Omental fat pad (tissue), 4 donors: ENCODE measurements around a stretch of chr7.

- PRO-cap: no peak
- RAMPAGE, long total RNA, 4 experiments: no peak in any of the 4 experiments
These were observed 51.8 kb downstream of the SMKR1 start for GRCh38 chr7:129554068-129554547.

- PRO-cap: no peak
- RAMPAGE, long total RNA, 4 experiments: no peak in any of the 4 experiments
These were observed 6.8 kb upstream of the NRF1 start for GRCh38 chr7:129604497-129605336.

DNA sequence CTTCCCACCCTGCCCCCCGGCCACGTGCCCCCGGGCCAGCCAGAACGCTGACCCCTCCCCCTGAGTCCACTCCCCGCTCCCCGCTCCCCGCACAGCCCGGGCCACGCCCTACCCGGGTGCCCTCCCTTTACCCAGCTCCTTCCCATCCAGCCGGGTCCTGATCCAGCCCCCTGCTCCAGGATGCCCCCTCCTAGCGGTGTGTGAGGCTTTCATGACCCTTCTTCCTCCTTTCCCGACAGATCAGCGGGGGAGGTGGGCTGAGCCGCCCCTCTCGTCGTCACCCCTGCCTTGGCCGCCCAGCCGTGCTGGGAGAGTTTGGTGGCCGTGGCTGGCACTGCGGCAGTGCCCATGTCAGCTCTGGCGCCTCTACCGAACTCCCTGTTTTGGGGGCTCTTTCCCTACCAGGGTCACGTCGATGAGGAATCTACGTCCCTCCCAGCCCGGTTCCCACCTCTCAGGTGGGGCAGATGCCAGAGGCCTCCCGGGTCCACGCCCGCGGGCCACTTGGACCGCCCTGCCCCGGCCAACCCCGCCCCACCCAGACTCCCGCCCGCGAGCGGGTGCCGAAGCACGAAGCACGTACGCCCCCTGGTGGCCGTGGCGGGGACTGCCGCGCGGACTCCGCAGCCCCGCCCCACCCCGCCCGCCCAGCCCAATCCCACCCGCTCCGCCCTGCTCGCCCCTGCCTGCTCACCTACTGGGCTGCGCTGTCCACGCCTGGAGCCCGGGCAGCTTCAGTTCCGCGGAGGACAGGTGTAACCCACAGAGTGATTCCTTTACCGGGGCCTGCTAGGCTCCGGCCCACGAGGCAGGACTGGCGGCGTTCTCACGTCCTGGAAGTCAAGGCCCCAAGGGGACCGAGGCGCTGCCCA, 127.2 kb downstream of the UBE2H start:
- PRO-cap: no peak
- RAMPAGE, long total RNA, 4 experiments: no peak in any of the 4 experiments

- PRO-cap: no peak
- RAMPAGE, long total RNA, 4 experiments: no peak in any of the 4 experiments
These were observed 29.3 kb upstream of the UBE2H start for GRCh38 chr7:129982024-129982427.

DNA sequence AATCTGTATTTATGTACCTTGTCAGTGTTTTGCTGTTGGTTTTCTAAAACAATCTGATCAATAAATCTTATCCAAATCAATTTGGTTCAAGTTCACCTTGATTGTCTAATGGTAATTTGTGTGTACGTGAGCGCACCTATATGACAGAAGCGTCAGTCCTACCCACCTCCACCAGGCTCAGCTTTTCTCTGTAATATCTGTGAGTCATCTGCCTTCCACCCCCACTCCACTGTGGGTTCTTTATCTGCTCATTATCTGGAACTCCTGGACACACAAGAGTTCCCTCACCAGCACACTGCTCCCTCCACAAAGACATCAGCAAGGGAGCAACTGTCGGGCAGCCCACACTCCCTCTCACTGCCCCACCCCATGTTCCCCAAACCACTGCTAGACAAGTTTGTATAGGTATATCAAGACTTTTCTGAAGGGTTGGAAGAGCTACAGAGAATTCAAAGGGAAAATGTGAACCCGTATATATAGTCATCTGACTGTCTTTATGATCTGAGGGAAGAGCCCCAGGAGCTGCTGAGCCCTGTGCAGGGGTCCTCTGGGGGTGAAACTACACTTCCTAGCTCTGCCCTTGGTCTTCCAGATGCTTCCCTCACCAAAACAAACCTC, 65.4 kb downstream of the KLHDC10 start:
- PRO-cap: no peak
- RAMPAGE, long total RNA, 4 experiments: no peak in any of the 4 experiments

GRCh38 chr7:130141435-130142197, 63.6 kb downstream of the TMEM209 start:
- PRO-cap: no peak
- RAMPAGE, long total RNA, 4 experiments: no peak in any of the 4 experiments

GRCh38 chr7:130385335-130386117, 5.2 kb downstream of the CPA1 start:
- PRO-cap: no peak
- RAMPAGE, long total RNA, 4 experiments: start-site peak on the plus strand in 1 of 4 experiments, at chr7:130385147-130385913 at its widest, 46 reads per replicate

- PRO-cap: no peak
- RAMPAGE, long total RNA, 4 experiments: no peak in any of the 4 experiments
These were observed 785 bp upstream of the CEP41 start for GRCh38 chr7:130441535-130442066.

- PRO-cap: no peak
- RAMPAGE, long total RNA, 4 experiments: start-site peak on the minus strand in 1 of 4 experiments, at chr7:130487166-130487174 at its widest, 14 reads per replicate
These were observed 5.1 kb upstream of the MEST start for GRCh38 chr7:130486552-130487452.

DNA sequence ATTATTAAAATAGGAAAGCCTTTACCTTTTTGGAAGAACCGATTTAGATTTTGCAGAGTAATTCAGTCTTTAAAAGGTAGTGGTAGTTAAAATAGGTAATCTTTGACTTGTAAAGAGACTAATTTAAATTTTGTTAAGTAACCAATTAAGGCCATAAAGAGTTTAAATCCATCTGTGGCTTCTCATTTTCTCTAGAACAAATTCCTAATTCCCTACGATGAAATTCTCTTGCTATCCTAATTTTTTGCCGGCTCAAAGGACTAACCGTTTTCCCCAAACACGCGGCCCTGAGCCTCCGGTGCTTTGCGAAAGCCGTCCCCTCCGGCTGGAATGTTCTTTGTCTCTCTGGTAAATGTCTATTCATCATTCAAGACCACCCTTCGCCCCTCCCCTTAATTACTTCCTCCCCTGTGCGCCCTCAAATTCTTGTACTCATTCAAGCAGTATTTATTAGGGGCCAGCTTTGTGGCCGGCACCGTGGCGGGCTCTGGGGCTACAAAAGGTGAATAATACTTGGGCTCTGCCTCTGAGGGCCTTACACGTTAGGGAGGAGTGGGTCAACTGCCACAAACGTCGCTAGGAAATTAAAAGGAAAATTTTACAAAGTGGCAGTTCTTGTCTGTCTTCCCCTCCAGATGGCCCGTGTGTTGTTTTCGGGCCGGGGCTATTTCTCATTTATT, 1.7 kb upstream of the MEST start:
- PRO-cap: no peak
- RAMPAGE, long total RNA, 4 experiments: no peak in any of the 4 experiments

GRCh38 chr7:130507201-130507972, 15.5 kb downstream of the MEST start:
- PRO-cap: no peak
- RAMPAGE, long total RNA, 4 experiments: no peak in any of the 4 experiments

GRCh38 chr7:130517541-130518346, 25.9 kb downstream of the MEST start:
- PRO-cap: no peak
- RAMPAGE, long total RNA, 4 experiments: no peak in any of the 4 experiments

GRCh38 chr7:130922423-130922680, 188.3 kb upstream of the KLF14 start:
- PRO-cap: no peak
- RAMPAGE, long total RNA, 4 experiments: no peak in any of the 4 experiments

DNA sequence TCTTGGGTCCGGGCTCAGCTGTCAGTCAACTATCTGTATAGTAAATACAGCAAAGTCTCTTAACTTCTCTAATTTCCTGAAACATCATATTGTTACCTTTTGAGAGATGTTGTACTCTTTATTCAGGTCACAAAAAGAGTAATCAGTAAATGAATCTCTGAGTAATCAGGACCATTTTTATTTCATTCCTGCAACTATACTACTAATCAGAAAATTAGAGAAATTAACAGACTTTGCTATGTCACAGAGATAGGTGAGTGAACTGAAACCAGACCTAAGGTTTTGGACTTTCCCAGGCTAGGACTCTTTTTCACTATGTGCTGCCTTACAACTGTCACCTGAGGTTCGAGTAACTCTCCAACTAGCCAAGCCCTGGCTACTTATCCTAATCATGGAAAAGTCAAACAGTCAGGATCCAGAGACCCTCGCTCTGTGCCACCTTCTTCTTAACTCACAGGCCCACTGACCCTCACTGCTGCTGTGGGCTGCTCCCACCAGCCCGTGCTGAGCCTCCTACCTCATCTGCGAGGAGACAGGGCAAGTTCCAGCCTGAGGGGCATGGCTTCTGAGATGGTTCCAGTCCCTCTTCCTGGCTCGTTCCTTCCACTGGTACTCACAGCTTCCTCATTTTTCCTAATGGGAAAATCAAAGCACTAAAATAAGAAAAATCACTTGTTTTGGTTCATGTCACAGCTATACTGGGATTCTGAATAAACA, 211.4 kb upstream of the KLF14 start:
- PRO-cap: no peak
- RAMPAGE, long total RNA, 4 experiments: no peak in any of the 4 experiments

DNA sequence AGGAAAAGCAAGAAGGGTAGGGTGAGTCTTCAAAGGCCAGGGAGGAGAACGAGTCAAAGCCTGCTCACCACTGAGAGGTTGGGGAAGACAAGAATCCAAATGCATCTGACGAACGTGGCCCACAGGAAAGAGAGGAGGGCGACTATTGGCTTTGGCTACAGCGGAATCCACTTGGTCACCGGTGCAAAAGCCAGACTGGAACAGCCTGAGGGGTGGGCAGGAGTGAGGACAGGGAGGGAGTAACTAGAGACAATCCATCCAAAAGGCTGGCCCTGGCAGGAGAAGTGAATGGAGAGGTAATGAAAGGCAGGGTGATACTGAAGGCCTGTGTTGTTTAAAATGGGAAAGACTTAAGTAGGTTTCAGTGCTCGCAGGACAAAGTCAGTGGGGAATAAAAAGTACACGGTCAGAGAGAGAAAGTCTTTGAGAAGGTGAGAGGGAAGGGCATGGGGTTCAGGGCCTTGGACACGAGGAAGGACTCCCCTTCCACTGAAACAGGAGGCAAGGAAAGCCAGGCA, 216.9 kb upstream of the KLF14 start:
- PRO-cap: no peak
- RAMPAGE, long total RNA, 4 experiments: no peak in any of the 4 experiments

DNA sequence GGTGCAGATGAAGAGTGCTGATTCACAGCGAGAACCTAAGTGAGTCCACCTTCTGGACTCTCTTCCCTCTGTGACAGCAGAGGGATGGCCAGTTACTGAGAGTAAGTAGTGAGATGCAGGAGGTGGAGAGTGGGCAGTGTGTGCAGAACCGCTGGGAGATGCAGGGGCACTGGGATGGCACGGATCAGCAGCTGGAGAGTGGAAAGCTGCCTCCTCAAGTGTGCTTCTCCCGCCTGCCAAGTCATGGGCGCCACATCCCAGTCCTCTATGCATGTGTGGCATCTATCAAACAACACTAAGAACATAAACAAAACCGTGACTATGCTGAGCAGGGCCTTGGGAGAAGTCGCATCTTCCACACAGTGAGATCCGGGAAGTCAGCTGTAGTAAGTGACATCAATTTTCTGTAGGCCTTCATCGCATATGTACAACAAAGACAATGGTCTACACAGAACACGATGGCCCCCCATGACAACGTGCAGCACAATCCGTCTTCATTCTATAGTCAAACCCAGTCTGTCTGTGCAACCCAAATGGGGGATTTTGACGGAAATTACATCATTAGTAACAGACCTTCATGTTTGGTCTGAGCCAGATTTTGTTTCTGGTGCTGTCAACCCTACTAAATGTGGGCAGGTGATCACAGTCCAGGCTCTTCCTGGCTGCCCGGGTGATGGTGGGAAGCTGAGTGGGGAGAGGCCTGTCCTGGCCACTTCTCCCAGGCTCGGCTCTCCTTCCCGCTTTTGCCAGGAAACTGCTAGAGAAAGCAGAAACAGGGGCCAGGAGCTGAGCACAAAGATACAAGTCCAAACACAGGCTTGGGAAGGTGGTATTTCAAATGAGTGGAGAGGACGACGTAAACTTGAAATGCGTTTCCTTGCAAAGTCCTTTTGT, 217.6 kb upstream of the KLF14 start:
- PRO-cap: no peak
- RAMPAGE, long total RNA, 4 experiments: no peak in any of the 4 experiments

DNA sequence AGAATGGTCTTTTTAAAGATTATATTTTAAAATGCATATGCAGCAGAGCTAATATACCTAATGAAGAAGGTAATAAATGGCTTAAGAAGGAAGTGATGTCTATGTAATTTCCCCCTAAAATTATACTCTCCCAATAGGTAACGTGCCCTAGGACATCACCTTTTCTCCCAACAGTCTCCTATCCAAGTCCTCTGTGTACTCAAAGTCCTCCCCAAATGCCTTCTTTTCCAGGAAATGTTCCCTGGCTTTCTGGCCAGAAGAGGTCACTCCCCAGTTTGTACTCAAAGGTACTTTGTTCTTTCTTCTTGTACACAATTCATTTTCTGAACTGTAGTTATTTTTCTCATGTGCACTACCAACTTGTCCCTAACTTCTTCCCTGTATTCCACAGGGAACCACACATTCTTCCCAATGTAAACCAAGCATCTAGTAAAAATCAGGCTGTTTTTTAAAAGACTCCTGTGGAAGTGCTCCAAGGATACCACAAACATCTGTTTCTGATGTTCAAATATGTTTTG, 262.2 kb upstream of the KLF14 start:
- PRO-cap: no peak
- RAMPAGE, long total RNA, 4 experiments: no peak in any of the 4 experiments

DNA sequence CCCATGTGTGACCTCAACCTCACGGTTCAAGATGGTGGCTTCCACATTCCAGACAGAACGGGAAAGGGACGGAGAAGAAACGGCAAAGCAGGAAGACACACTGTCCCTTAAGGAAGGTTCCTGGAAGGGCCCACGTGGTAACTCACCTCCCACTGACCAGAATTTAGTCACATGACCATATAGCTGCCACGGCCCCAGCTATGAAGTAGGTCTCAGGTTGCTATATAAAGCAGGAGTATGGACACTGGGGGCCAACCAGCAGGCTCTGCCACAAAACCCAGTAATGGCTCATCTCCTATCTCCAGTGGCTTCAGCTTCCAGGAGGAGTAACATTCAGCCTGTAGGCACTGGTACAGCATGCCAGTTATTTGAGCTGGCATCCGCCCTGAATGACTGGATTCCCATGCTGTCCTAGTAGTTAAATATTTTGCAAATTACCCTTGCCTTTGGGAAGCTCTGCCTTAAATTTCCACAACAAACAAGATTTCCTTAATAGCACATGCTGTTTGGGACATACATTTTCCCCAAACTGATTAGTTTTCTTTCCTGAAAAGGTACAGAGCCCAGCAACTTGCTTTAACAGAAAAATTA, 278.6 kb upstream of the KLF14 start:
- PRO-cap: no peak
- RAMPAGE, long total RNA, 4 experiments: no peak in any of the 4 experiments

GRCh38 chr7:131016284-131016988, 282.4 kb upstream of the KLF14 start:
- PRO-cap: no peak
- RAMPAGE, long total RNA, 4 experiments: no peak in any of the 4 experiments

- PRO-cap: no peak
- RAMPAGE, long total RNA, 4 experiments: no peak in any of the 4 experiments
These were observed 293.4 kb upstream of the KLF14 start for GRCh38 chr7:131027129-131028104.